Mesothelial cell of epicardium (in vitro differentiated cells): ENCODE measurements around the genes TRRAP, ARPC1B and BUD31.

GRCh38 chr7:98878137-98879494 lies at the start of gene TRRAP:
TRRAP (plus strand) TSS chr7:98878532.
- PRO-cap: bidirectional peak, plus-strand start at chr7:98878532, minus-strand start at chr7:98878405; bidirectional peak, plus-strand start at chr7:98879131, minus-strand start at chr7:98879049

- PRO-cap: no peak
Observed at GRCh38 chr7:98910024-98910836, 31.9 kb downstream of the TRRAP start.

GRCh38 chr7:98917986-98918498 lies 39.7 kb downstream of the TRRAP start:
- PRO-cap: no peak

DNA sequence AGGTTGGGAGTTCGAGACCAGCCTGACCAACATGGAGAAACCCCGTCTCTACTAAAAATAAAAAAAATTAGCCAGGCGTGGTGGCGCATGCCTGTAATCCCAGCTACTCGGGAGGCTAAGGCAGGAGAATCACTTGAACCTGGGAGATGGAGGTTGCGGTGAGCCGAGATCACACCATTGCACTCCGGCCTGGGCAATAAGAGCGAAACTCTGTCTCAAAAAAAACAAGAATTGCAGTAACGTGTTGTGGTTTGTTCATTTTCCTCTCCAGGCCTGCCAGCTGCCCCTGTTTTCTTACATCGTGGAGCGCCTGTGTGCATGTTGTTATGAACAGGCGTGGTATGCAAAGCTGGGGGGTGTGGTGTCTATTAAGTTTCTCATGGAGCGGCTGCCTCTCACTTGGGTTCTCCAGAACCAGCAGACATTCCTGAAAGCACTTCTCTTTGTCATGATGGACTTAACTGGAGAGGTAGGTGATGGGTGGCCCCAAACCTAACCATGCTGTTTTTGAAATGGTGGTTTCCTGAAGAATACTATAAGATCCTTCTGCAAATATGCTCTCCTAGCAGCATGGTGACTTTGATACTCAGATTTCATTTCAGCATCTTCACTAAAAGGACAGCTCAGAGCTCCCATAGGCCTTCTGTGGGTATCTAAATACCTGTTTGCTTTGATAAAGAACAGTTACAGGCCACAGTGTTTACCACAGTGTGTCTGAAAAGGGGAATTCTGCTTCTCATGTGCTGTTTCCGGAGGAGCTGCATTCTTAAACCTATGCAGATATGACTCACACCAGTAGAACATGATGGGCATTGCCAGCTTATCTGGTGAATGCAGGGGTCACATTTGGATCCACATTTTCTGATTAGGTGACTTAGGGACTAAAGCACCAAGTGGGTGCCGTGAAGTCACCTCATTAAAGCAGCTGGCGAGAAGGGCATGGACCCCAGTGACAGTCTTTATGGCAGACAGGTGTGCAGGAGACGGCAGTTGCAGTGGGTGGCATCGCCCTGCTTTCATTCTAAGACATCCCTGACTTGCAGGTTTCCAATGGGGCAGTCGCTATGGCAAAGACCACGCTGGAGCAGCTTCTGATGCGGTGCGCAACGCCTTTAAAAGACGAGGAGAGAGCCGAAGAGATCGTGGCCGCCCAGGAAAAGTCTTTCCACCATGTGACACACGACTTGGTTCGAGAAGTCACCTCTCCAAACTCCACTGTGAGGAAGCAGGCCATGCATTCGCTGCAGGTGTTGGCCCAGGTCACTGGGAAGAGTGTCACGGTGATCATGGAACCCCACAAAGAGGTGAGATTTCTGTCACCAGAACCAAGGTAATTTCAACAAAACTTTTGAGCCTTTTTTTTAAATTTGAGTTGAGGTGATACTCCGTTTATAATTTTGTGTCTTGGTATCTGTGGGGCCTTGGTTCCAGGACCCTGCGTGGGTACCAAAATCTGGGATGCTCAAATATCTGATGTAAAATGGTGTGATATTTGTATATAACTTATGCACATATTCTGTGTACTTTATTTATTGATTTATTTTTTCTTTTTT lies 52.6 kb downstream of the TRRAP start:
- PRO-cap: no peak

DNA sequence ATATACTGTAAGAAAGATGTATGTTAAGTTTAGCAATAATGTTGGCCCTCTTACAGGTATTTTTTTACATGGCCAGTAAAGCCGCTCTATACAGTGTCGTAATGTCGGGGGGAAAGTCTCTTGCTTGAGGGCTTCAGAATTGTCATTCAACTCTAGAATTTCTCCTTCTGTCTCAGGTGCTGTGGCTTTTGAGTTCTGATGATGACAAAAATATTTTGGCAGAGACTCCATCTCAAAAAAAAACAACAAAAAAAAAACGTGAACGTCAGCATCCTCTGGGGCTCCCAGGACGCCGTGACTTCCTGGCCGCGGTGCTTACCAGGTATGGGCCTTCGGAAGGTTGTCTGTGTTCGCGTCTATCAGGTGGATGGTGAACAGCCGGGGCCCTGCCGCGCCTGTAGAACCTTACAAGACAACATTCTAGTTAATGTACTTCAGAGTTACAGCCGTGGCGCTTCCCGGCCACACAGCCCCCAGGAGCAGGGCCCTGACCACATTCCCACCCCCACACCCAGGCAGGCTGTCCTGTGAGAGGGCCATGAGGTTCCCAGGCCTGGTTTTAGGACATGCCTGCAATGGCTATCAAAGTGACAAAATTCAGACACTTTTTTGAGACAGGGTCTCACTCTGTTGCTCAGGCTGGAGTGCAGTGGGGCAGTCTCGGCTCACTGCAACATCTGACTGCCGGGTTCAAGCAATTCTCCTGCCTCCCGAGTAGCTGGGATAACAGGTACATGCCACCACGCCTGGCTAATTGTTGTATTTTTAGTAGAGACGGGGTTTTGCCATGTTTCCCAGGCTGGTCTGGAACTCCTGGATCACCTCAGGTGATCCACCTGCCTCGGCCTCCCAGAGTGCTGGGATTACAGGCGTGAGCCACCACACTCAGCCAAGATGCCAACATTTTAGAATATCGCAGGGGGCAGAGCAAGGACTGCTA lies 110.9 kb downstream of the SMURF1 start:
- PRO-cap: no peak

DNA sequence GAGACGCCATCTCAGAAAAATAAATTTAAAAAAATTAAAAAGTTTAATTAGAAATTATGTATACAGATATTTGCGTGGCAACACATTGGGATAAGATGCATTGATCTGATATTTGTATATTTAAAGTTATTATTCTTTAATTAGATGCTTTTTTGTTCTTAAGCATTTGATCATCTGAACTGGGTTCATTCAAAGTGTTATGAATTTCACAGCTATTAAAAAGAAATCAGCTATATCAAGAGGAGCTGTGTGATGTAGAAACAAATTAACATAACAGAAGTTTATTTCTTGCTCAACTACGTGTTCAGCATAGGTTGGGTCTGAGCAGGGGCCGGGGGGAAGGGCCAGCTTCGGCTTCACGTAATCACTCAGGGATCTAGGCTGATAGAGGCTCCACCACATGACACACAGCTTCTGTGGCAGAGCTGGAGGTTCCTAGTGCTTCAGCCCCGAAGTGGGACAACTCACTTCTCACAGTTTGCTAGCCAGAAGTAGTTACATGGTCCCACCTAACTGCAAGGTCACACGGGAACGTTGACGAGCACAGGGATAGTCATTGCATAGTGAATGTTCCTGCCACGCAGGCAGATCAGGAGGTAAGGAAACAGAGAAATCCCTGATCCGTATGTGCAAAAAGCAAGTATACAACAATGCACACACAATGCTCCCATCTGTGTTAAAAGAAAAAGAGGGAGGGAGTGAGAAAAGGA lies 17.1 kb downstream of the SMURF1 start:
- PRO-cap: no peak

- PRO-cap: no peak
Observed at GRCh38 chr7:99211529-99212199, 3.7 kb upstream of the KPNA7 start.

GRCh38 chr7:99241632-99241976 lies 33.7 kb upstream of the KPNA7 start:
- PRO-cap: no peak

DNA sequence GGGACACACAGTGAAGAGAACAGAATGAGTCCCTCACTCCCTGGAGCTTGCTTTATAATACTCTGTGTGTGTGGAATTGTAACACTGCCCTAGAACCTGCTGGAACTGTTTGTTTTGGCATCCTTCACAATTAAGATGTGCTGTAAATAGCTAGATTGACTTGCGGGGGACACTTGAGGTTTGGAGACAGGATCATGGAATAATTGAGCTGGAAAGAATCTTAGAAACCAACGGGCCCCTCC lies 57.7 kb upstream of the ARPC1A start:
- PRO-cap: no peak

GRCh38 chr7:99373809-99374897 lies at the start of gene ARPC1B:
ARPC1B (plus strand) TSS chr7:99374730.
- PRO-cap: bidirectional peak, plus-strand start at chr7:99374730, minus-strand start at chr7:99374595

- PRO-cap: bidirectional peak, plus-strand start at chr7:99408658, minus-strand start at chr7:99408591; bidirectional peak, plus-strand start at chr7:99408969, minus-strand start at chr7:99408826
Observed at GRCh38 chr7:99408511-99409305, at the start of gene BUD31. BUD31 (plus strand) TSS chr7:99408969.

DNA sequence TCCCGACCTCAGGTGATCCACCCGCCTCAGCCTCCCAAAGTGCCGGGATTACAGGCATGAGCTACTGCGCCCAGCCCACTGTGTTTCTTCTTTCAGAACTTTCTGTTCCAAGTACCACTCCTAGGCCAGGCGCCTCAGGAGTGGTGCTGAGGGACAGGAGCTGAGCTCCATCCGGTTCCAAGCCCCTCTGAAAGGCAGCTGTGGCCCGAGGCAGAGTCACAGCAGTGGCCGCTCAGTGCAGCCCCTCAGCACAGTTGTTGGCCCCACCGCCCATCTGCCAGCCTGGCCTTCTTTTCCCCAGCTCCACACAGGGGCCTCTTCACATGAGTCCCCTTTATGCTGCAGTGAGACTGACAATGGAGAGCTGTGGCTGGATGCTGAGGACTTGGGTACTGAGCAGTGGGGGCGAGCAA lies 9.4 kb downstream of the BUD31 start:
- PRO-cap: no peak

GRCh38 chr7:99562636-99563351 lies 4.4 kb downstream of the ZNF655 start:
- PRO-cap: no peak

GRCh38 chr7:99623336-99624215 lies 6.8 kb downstream of the ZSCAN25 start:
- PRO-cap: no peak

DNA sequence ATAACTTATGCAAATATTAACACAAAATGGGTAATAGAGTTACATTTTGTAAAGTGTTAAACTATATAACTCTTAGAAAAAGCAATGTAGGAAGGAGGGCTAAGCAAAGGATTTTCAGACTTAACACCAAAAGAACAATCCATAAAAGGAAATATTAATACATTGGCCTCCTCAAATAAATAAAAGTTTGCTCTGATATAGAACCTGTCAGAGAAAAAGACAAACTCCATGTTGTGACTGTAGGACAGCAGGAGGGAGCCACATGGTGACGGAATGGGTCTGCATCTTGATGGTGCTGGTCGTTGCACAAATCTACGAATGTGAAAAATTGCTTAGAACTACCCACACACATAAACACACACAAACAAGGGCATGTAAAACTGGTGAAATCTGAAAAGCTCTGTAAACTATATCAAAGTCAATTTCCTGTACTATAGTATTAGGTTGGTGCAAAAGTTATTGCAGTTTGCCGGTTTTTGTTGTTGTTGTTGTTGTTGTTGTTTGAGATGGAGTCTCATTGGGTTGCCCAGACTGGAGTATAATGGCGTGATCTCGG lies 8.2 kb downstream of the CYP3A5 start:
- PRO-cap: no peak

DNA sequence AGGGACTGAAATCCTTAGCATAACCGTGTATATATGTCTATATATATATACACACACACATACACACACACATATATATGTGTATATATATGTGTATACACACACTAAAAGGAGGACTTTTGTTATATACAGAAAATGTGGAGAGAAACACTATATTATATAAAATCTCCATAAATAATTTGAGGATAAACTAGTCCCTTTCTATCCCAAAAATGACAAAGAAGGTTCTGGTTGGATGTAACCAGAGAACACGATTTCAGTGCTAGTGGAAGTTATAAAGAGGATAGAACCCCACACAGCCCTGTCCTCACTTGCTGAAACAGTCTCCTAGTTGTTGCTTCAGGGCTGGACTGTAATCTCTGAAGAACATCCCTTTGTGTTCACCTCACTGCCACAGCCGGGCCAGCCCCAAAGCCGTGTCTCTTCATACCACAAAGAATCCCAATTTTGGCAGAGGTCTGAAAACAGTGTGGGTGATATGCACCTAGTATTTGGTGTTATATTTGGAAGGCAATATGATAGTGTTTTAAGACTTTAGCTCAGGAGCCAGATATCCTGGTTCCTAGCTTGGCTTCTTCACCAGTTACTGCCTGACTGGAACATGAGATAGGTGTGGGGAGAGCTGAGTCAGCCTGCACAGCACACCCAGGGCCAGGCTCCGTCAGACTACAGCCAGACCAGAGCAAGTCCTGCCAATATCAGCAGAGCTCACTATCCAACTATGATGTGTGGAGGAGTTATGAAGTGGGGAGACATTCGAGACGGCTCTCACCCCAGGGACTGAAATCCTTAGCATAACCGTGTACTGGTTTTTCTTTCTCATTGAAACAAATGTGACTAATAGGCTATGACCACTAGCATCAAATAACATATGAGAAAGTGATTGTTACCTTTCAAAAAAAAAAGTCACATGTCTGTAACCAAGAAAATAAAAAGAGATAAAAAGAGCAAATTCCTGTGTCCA lies 21.2 kb downstream of the CYP3A4 start:
- PRO-cap: no peak

DNA sequence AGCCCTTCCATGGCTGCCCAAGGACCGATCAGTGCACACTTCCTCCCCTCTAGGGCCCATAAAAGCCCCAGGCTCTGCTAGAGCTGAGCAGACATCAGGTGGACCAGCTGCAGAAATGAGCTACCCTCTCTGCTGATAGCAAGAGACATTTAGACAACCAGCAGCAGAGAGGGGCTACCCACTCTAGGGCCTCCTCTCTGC lies 4.5 kb upstream of the CYP3A43 start:
- PRO-cap: no peak

DNA sequence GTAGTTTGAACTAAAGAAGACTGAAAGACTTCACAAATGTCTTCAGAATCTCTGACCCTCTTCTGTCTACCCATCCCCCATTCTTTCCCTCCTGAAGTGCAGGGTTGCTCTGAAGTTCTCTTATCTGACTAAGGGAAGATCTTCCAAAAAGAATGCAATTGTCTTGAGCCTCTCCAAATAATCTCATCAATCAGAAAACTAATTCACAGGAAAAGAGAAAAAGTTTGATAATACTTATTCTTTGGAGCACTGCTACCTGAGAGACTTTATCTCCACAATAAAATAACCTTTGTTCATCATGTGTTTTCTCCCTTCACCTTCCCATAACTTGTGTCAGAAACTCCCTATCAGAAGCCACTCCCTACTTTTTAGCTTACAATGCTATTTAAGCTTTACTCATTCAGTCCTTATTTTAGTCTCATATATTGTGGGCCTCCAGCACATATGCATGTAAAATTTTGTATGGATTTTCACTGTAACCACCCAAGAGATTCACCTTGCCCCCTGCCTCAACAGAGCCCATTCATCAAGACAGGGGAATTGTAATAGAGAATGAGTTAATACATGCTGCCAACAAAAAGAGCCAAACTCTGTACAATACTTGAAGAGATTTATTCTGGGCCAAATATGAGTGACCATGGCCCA lies 1.0 kb downstream of the CYP3A43 start:
- PRO-cap: no peak

- PRO-cap: no peak
Observed at GRCh38 chr7:99900550-99901465, 18.5 kb downstream of the TRIM4 start.

GRCh38 chr7:100023272-100024001 lies 8.0 kb downstream of the ZKSCAN1 start:
- PRO-cap: no peak